Skeletal muscle tissue (tissue), 7 donors: Measurements from ENCODE around the genes PNPO, HOXB5 and HOXB8.

DNA sequence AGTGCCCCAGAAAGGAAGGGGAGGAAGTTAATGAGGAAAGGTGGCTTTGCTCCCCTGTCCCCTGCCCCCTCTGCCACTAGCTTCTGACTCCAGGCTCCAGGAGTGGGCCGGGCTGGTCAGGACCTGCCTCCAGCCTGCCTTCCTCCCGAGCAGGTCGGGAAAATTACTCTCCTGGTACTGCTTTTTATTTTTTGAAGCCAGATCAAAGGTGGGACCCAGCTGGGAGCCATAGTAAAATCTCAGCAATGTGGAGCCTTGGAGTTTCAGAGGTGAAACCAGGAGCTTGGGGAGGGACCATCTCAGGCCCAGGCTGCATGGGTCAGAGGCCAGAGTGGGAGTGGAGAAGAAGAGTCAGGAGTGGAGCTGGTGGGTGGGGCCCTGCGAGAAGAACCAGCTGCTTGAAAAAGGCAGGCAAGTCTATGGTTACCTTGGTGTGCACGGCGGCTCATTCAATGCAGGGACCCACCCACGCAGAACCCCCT, 10.4 kb upstream of the SP2 start:
- PRO-cap, 3 experiments: no peak in any of the 3 experiments
- RAMPAGE, long total RNA: no peak
- RRBS, 2 experiments: no CpG with 5 or more reads among the region's 7 CpGs

DNA sequence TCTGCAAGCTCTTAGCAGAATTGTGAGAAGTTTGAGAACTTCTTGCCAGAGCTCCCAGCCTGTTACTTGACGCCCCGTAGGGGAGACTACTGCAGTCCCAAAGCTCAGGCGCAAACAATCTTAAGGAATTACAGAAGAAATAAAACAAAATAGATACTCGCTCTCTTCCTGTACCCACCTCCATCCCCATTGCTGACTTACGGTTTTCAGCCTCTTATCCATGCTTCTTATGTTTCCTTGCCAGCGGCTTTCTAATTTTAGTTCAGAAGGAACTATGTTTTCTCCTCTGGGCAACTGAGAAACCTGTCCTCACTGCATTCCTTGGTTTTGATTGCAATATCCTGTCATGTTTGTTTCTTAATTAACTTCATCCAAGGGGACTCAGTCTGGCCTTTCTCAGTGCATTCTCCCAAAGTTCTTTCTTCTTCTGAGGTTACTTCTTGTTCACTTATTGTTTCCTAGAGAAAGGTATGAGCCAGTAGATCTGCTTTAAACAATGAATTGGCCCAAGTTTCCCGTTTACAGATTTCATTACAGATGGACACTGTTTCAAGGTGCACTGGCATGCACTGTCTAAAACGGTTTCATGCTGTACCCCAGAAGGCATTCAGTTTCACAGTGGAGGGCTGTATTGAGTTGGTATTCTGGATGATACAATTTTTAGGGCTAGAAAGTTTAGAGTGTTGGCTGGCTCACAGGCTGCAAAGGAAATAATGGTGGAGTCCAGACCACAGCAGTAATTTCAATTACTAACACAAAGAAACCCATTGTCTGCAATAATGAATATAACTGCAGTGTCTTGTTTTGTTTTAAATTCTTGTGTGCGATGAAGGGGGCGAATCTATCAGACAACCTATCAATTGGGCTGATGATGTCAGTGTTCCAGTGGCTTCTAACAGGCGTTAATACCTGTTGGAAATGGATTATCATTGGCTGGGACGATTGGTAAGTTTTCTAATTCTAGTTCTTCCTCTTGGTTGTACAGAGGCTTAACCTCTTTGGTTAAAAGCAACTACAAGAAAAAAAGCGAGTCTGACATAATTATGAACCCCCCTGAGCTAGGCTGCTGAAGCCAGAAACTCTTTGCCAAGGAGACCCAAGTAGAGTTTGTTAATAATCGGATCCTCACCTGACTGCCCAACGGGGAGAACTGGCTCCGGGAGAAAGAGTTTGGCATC, 1.3 kb downstream of the SP2 start:
- PRO-cap, 3 experiments: no peak in any of the 3 experiments
- RAMPAGE, long total RNA: no peak
- RRBS, 2 experiments: no CpG with 5 or more reads among the region's 16 CpGs

DNA sequence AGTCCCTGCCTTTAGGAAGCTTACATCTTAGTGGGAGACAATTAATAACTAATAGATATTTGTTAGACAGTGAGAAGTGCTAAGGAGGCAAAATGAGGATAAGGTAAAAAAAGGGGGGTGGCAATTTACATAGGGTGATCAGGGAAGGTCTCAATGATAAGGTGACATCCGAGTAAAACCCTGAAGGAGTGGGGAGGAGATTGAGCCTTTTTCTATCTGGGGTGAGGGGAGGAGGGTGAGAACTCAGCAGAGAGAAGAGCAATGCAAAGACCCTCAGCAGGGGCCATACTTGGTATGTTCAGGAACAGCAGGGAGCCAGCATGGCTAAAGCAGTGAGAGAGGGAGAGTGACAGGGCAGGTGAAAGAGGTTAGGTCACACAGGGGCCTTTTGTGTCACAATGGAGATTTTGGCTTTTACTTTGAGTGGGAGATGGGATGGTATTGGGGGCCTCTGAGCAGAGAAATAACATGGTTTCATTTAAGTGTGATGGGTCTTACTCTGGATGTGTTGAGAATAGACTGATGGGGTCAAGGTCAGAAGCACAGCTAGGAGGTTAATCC, 6.0 kb downstream of the SP2 start:
- PRO-cap, 3 experiments: no peak in any of the 3 experiments
- RAMPAGE, long total RNA: no peak
- RRBS, 2 experiments: no CpG with 5 or more reads among the region's 1 CpG

- PRO-cap, 3 experiments: peak in 2 of 3 experiments; most common plus-strand start chr17:47941625 (in 1); most common minus-strand start chr17:47941354 (in 1)
- RAMPAGE, long total RNA: start-site peak on the minus strand at chr17:47941384-47941404, 46 and 29 reads in 2 replicates; start-site peak on the plus strand at chr17:47941527-47941625, 31 and 16 reads in 2 replicates
- RRBS, 2 experiments: 4 to 8% methylated on average over 4 of the region's 43 CpGs
Measured at GRCh38 chr17:47941179-47941881, at the start of gene PNPO. Gene PNPO (plus strand): TSS chr17:47941571.

DNA sequence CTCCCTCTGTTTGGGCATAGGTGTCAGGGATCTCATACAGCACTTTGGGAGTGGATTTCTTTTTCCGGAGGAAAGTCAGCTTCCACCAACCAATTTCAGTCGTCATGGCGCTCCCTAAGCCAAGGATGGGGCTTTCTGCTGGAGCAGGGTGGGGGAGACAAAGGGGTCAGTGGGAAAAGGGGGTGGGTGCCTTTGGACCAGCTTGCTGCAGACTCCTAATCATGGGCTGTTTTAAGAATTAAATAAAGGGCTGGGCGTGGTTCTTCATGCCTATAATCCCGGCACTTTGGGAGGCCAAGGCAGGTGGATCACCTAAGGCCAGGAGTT, 4.6 kb downstream of the PRR15L start:
- PRO-cap, 3 experiments: no peak in any of the 3 experiments
- RAMPAGE, long total RNA: no peak
- RRBS, 2 experiments: no CpG with 5 or more reads among the region's 5 CpGs

DNA sequence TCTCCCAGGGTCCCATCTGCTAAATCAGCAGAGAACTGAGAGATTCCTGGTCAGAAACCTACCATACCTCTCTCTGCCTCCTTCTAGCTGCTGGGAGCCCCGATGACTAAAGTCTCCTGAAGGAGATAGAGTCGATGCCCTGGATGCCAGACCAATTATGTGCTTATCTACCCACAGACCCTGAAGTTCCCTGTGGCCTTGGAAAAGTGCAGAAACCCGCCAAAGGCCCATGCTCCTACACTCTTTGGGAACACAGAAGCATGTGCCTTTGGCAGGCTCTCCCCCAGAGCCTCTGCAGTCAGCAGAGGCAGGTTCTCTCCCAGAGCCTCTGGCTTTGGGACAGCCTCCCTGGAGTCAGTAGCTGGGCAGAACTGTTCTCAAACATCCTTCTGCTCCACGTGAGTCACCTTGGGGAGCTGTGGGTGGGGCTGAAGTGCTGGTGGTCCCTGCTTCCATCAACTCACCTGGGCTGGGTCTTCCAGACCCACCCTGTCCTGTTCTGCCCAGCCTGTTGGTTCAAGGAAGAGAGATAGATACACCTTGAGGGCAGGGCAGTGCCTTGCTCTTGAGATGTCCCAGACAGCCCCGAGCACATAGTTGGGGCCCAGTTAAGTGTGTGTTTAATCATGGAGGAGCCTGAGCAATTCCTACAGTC, 3.3 kb upstream of the CDK5RAP3 start:
- PRO-cap, 3 experiments: no peak in any of the 3 experiments
- RAMPAGE, long total RNA: no peak
- RRBS, 2 experiments: no CpG with 5 or more reads among the region's 5 CpGs

GRCh38 chr17:48002218-48003021, 31.5 kb downstream of the CDK5RAP3 start:
- PRO-cap, 3 experiments: no peak in any of the 3 experiments
- RAMPAGE, long total RNA: no peak
- RRBS, 2 experiments: no CpG with 5 or more reads among the region's 6 CpGs

DNA sequence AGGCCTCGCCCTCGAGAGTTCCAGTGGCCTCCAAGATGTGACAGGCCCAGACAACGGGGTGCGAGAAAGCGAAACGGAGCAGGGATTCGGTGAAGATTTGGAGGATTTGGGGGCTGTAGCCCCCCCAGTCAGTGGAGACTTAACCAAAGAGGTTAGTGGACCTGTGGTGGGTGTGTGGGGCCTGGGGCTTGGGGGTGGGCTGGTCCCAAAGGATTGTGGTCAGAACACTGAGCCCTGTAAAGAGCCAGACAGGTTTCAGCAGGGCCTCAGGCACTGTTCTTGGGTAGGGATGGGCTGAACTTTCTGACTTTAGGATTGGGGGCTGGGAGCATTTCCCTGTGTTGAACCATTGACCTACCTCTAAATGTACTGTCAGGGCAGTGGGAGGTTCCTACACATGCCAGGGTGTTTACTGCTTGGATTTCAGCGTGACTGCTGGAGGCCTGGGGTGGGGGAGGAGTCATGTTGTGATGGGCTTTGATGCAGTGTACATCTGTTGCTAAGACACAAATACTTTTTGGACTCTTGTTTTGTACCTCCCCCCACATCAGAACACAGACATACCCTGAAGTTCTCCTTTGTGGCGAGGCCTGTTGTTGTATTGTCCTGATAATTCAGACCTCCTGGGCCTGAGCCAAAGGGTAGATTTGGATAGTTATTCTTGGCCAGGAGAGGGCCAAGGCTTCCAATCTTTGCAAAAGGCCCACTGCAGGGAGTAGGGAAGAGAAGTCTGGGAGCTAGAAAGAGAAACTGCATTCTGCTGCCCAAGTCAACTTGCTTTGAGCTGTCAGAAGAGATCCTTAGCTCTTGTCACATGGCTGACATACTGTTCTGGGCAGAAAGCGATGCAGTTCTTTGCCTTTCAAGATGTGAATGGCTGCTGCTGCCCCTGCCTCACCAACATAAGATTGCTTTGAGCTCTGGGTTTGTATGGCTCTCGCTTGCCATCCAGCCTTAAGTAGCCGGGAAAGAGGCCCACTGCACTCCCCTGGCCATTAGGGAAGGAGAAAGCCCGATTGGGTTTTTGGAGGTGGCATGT, 3.6 kb downstream of the NFE2L1 start:
- PRO-cap, 3 experiments: peak in 2 of 3 experiments; most common plus-strand start position 557 of the sequence (in 1); most common minus-strand start position 281 of the sequence (in 1)
- RAMPAGE, long total RNA: no peak
- RRBS, 2 experiments: no CpG with 5 or more reads among the region's 13 CpGs

DNA sequence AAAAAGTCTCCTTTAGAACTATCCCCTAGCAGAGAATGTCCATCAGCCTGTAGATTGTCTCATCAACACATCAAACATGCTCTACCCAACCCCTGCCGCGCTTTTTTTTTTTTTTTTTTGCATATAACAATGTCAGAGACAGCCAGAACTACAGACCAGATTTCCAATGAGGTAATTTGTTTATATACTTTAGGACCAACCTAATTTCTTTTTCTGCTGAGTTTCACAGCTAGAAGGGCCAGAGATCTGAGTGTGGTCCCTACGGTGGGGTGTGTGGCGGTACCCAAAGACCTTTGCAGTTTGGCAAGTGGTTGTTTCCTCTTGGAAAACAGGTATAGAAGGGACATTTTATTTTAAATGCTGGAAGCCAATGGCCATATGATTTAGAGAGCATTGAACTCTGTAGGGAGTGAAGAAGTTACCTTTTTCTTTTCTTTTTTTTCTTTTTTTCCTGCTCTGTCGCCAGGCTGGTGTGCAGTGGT, 22.8 kb downstream of the SNX11 start:
- PRO-cap, 3 experiments: no peak in any of the 3 experiments
- RAMPAGE, long total RNA: no peak
- RRBS, 2 experiments: no CpG with 5 or more reads among the region's 5 CpGs

DNA sequence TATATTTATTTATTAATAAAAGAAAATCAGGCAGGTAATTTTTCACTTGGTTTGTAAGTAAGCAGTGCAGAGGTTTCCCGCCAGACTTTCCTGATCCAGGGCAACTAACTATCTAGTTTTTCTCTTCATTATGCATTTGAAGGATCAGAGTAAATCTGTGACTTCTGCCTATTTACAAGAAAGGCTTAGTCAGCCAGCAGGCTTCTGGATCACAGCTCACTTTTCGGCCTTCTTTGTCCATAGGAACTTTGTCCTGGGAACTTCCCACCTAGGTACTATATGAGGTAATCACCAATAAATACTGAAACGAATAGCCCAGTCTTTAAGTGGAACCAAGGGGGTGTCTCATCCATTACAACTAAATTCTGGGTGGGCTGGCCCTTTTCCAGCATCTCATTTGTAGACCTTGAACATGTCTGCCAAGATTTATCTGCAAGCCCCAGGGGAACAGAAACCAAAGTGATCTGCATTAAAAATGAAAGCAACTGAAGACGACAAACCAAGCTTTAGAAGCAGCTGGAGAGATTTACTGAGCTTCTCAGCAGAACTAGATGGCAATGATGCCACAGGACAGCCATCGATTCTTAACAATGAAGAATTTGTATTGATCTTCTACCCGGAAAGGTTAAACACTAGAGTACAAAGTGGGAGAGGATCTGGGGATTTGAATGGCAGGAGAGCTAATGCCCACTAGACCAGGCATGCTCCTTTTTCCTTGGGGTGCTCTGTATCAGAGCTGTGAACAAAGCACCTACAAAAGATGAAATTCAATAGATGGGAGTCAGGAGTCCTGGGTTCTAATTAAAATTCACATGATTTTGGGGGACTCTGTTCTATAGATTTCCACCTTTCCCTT, 55.5 kb downstream of the SNX11 start:
- PRO-cap, 3 experiments: no peak in any of the 3 experiments
- RAMPAGE, long total RNA: no peak
- RRBS, 2 experiments: no CpG with 5 or more reads among the region's 6 CpGs

GRCh38 chr17:48295391-48296057, 134.5 kb downstream of the SKAP1 start:
- PRO-cap, 3 experiments: no peak in any of the 3 experiments
- RAMPAGE, long total RNA: no peak
- RRBS, 2 experiments: no CpG with 5 or more reads among the region's 6 CpGs

DNA sequence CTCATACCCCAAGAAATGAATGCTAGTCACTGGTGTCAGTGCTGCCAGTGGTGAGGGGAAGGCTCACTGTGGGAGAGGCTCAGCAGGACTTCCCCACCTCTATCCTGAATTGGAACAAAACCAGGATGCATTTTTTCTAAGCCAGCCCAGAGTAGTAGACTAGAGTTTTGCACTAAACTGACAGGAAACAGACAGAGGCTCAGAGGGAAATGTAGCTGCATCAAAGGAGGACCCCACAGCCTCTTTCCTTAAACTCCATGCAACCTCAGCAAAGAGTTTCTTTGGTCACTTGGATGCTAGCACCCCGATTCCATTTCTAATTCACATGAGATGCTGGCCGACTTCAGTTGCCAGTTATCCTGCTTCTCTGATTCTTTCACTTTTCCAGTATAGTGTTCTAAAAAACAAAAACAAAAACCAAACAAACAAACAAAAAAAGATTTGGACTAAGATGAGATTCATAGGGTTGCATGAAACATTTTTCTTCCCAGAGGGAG, 10.7 kb upstream of the SKAP1 start:
- PRO-cap, 3 experiments: no peak in any of the 3 experiments
- RAMPAGE, long total RNA: no peak
- RRBS, 2 experiments: no CpG with 5 or more reads among the region's 2 CpGs

- PRO-cap, 3 experiments: no peak in any of the 3 experiments
- RAMPAGE, long total RNA: no peak
- RRBS, 2 experiments: no CpG with 5 or more reads among the region's 6 CpGs
Measured at GRCh38 chr17:48456502-48456986, 26.5 kb upstream of the SKAP1 start.

GRCh38 chr17:48540808-48541679, 3.9 kb downstream of the HOXB2 start:
- PRO-cap, 3 experiments: no peak in any of the 3 experiments
- RAMPAGE, long total RNA: no peak
- RRBS, 2 experiments: 39 to 74% methylated on average over 5 of the region's 19 CpGs

DNA sequence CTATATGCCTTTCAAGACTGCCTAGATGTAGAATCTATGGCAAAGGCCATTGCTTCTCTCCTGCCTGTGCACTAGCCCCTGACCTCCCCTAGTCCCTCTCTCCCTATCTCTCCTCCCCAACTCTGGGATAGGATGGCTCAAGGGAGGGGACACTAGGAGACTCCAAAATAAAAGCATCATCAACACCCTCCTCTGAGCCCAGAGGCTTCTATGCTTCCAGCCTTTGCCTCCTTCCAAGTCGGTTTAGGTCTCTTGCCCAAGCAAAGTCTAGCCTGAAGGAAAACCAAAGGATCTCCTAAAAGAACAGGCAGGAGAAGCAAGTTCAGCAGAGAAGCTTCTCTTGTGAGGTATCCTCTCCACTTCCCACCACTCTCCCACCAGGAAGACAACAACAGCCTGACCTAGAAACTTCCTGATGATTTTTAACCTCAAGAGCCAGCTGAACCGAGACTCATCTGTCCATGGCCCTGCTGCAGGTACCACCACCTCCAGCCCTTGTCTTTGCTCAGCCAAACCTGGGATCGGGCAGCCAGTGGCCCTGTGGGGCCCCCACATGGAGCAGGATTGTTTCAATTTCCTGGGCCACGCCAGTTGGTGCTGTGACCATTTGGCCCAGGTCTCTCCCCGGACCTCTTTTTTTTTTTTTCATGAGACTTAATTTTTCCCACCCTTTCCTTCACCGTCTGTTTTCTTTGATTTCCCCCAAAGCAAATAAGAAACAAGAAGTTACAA, 8.1 kb upstream of the HOXB2 start:
- PRO-cap, 3 experiments: no peak in any of the 3 experiments
- RAMPAGE, long total RNA: no peak
- RRBS, 2 experiments: no CpG with 5 or more reads among the region's 6 CpGs

- PRO-cap, 3 experiments: no peak in any of the 3 experiments
- RAMPAGE, long total RNA: no peak
- RRBS, 2 experiments: no CpG with 5 or more reads among the region's 9 CpGs
Measured at GRCh38 chr17:48558054-48558455, 13.1 kb upstream of the HOXB2 start.

DNA sequence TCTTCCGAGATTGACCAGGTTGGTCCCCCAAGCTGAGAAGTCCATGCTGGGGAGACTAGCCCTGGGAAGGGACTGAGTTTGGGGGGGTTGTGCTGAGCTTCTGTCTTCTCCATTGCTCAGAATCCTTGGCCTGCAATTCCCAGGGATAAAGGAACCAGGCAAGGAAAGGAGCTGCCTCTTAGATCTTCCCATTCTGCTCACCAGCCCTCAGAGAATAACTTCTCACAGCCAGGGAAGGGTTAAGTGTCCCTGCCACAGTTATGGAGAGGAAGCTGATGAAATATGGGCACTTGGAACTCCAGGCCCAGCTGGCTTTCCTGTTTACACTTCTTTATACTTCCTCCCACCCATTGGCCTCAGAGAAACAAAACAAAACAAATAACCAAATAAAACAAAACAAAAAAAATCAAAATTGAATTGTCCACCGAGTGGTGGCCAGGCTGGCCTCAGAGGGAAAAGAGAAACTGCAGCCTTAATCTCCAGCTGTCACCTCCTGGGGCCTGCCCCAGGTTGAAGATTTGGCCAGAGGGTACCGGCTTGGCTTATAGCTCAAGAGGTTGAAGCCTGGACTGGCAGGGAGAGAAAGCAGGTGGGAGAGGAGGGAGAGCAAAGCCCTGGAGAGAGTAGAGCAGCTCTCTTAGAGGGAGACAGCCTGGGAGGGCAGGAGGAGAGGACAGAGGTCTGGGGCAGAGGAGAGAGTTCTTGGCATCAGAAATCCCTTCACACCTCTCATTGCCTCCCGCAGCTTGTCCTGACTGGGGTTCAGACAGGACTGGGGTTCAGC, 2.4 kb downstream of the HOXB3 start:
- PRO-cap, 3 experiments: no peak in any of the 3 experiments
- RAMPAGE, long total RNA: no peak
- RRBS, 2 experiments: no CpG with 5 or more reads among the region's 4 CpGs

GRCh38 chr17:48592973-48593882, at the start of gene HOXB5:
Gene HOXB5 (minus strand): TSS chr17:48593779.
- PRO-cap, 3 experiments: no peak in any of the 3 experiments
- RAMPAGE, long total RNA: no peak
- RRBS, 2 experiments: 6% methylated on average over 4 of the region's 56 CpGs

DNA sequence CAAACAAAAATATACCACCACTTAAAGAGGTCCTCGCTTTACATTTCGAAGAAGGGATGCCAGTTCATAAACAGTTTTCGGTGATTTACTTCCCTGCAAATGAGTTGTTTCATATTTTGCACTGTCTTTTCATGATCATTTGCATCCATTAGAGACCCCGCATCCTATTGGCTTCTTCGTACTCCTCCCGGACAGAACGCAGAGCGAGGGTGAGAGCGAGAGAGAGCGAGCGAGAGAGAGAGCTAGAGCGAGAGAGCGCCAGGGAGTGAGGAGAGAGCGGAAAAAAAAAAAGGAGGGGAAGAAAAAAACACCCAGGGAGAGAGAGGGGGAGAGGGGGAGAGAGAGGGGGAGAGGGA, at the start of gene HOXB8:
Gene HOXB8 (minus strand): TSS at position 279 of the 356 bp plus-strand sequence.
- PRO-cap, 3 experiments: no peak in any of the 3 experiments
- RAMPAGE, long total RNA: no peak
- RRBS, 2 experiments: no CpG with 5 or more reads among the region's 14 CpGs

- PRO-cap, 3 experiments: no peak in any of the 3 experiments
- RAMPAGE, long total RNA: no peak
- RRBS, 2 experiments: no CpG with 5 or more reads among the region's 18 CpGs
Measured at GRCh38 chr17:48630789-48631921, 5.0 kb upstream of the HOXB9 start.